Camera-type eye (tissue), 1 donor: Measurements from ENCODE around the genes SUFU and WBP1L.

- RAMPAGE, long total RNA = start-site peak on the plus strand at chr10:100373516-100373647, 39 reads
Observed at GRCh38 chr10:100373410-100374537, 26.7 kb downstream of the SCD start.

- RAMPAGE, long total RNA = no peak
Observed at GRCh38 chr10:100739688-100740463, 5.5 kb upstream of the PAX2 start.

- RAMPAGE, long total RNA = no peak
Observed at GRCh38 chr10:100962669-100963450, 6.4 kb upstream of the SEMA4G start.

DNA sequence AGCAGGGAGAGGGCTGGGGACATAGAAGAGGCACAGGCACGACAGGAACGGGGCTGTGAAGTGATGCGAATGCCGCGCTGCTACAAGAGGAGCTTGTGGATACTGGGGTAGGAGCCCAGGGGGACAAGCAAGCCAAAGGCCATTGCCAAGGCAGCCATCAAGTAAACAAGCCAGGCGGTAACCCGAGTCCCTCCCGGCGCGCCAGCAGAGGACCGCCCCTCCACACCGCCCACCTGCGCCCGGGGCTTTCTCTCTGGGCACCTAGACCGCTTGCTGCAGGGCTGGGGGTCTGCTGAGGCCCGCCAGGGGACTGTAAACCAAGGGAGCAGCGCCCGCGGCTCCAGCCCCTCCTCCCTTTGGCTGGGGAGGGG, 787 bp downstream of the SFXN3 start:
- RAMPAGE, long total RNA = no peak

DNA sequence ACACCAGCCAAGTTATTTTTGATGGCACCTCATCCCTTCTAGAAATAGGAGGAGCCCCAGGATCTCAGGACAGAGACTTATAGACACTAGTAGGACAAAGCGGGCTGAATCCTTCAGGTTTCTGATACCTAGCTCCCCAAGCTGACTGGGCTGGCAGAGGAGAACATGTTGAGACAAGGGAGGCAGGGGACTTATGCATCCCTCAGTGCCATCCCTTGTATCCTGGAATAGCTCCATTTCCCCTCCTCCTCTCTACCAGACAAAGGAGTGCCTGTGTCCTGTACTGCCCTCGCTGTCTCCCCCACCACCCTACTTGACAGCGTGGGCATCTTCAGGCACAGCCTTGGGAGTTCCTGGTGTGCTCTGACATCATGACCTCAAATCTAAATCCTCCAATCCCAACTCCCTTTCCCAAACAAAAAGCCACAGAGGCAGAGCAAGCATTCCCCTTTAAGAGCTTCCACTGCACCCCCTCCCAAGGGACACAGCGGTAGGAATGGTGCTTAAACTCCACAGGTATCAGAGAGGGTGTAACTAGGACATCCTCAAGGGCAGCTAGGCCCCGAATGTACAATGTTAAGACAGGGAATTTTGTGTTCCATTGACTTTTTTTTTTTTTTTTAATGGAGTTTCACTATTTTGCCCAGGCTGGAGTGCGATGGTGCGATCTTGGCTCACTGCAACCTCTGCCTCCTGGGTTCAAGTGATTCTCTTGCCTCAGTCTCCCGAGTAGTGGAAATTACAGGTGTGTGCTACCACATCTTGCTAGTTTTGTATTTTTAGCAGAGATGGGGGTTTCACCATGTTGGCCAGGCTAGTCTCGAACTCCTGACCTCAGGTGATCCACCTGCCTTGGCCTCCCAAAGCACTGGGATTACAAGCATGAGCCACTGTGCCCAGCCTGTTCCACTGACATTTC, 9.2 kb downstream of the SFXN3 start:
- RAMPAGE, long total RNA = no peak

DNA sequence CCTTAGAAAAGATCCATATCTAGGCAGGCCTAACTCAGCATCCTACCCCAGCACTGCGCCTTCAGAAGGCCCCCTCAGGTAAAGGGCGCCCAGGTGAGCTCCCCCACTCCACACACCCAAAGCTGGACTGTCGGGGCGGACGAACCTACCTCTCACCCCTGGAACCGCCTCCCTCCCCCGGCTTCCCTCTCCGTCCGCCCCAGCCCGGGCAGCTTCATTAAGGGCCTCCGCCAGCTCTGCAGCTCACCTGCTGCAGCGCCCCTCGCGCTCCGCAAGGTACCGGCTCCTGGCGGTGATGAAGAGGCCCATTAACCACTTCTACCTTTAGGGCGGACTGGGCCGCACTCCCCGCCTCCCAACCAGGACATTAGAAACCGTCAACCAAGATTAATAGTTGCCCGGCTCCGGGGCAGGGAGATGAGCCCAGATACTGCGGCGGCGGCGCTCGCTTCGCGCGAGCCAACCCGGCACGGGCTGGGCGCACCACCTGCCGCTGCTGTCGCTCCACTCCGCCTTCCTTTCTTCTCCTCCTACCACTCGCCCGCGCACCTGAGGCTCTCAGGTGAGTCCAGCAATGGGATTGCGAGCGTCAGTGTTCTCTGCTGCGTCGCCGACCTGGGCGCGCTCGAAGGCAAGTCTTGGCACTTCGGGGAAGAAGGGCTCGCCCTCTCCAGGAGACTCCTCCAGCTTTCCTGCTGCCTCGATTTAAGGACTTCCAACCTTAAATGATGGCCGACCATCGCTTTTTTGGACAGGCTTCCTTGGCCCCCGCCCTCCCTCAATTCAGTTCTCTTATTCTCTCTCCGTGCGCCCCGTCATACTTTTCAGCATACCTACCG, 13.7 kb upstream of the KAZALD1 start:
- RAMPAGE, long total RNA = no peak

GRCh38 chr10:101136556-101137092, 5.5 kb downstream of the TLX1 start:
- RAMPAGE, long total RNA = no peak

DNA sequence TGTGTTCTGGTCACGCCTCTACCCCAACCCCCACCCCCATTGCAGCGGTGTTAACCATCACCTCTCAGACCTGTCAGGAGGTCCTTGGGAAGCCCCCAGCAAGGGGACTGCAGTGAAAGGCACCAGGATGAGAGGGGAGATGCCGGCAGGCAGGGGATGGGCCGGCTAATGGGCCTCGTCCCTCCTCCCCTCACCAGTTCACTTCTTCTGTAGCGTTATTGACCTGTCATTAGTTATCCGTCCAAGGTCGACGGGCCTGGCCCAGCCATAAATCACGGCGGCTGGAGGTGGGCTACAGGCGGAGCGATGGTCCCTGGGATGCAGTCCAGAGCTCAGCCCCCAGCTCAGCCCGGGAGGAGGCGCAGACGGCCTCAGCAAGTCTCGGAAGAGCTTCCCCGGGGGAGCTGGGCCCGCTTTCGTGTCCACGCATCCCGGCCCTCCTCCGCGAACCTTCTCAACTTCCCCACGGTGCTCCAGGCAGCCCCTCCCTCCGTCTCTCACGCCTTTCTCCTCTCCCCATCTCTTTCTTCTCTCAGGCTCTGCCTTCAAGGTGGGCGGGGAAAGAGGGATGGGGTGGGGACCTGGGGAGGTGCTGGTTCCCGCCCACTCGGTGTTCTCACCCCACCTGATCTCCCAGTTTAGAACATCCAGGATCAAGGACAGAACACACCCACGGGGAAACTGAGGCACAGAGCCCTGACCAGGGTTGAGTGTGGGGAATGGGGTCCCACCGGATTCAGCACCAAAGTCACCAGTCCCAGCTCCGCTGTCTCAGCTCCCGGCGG, 18.5 kb downstream of the POLL start:
- RAMPAGE, long total RNA = no peak

- RAMPAGE, long total RNA = no peak
Observed at GRCh38 chr10:101968888-101969603, 86.9 kb downstream of the ARMH3 start.

- RAMPAGE, long total RNA = no peak
Observed at GRCh38 chr10:101998519-101999204, 57.3 kb downstream of the ARMH3 start.

DNA sequence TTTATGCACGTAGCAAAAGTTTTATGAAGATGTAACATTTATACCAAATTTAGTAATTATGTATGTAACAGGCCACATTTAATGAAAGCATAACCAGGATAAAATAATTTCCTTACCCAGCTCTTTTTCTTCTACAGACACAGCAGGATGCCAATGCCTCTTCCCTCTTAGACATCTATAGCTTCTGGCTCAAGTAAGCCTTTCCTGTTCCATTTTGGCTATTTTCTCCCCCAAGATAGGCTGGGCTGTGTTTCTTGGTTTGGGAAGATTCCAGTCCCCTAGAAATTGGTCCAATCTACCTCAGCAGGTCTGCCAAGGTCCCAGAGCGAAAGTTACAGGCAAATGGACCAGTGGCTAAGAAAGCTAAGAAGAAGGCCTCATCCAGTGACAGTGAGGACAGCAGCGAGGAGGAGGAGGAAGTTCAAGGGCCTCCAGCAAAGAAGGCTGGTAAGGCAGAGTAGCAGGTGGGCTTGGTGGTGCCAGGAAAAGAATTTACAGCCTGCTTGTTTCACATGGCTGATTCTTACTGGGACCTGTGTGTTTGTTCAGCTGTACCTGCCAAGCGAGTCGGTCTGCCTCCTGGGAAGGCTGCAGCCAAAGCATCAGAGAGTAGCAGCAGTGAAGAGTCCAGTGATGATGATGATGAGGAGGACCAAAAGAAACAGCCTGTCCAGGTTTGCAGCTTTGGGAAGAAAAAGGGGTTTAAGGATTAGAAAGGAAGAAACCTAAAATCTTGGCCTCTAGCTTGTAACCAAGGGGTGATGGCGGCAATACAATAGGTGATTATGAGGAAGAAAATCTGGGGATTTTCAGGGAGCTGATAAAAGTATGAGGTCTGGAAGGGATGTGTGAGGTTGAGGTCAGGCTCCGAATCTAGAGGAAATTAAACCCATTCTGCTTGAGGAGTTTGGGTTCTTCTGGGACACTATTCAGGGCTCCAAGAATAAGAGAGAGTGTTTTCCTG, 5.0 kb downstream of the NOLC1 start:
- RAMPAGE, long total RNA = no peak

DNA sequence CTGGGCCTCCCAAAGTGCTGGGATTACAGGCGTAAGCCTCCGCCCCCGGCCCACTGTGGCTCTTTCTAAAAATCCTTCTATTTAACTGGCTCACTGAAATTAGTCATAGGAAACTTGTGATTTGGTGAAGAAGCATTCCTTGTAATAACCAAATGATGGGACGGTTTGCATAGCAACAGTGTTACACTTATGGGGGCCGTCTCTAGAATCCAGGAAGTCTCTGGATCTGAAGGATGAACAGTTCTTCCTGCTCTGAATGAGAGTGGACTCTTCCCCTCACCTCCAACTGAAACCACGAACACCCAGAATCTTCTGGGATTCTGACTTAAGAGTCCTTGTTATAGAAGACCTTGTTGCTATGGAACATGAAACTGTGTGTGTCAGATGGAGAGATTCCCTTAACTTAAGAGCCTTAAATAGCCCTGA, 23.2 kb downstream of the NOLC1 start:
- RAMPAGE, long total RNA = no peak

- RAMPAGE, long total RNA = no peak
Observed at GRCh38 chr10:102376425-102377310, 18.8 kb upstream of the NFKB2 start.

- RAMPAGE, long total RNA = no peak
Observed at GRCh38 chr10:102380198-102380779, 15.2 kb upstream of the NFKB2 start.

DNA sequence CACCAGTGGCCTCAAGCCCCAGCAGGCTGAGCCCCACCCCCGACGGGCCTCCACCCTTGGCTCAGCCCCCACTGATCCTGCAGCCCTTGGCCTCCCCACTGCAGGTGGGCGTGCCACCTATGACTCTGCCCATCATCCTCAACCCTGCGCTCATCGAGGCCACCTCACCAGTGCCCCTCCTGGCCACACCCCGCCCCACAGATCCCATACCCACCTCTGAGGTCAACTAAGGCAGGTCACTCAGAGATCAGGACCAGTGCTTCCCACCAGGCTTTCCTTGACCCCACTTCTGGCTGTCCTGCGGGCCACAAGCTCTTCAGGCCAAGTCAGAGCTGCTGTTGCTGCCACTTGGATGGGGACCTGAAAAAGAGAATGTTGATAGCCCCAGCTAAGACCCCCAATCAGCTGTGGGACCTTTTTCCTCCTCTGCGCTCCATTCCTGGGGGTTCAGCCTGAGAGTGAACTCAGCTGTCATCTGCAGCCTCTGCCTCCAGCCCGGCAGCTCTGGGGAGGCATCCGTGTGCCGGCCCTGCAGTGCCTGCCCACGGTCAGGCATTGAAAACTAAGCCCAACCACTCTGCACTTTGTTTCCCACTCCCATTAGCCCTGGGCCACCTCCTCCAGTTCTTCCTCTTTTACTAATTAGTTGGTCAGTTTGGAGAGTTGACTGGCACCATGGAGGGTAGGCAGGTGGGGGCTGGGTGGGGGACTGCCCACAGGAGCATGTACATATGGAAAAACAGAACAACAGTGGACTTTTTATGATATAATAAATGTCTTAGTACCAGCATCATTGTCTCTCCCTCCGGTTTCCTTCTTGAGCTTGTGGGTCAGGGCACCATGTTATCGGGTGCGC, 13.2 kb upstream of the NFKB2 start:
- RAMPAGE, long total RNA = no peak

- RAMPAGE, long total RNA = no peak
Observed at GRCh38 chr10:102419940-102420486, 623 bp upstream of the FBXL15 start.

DNA sequence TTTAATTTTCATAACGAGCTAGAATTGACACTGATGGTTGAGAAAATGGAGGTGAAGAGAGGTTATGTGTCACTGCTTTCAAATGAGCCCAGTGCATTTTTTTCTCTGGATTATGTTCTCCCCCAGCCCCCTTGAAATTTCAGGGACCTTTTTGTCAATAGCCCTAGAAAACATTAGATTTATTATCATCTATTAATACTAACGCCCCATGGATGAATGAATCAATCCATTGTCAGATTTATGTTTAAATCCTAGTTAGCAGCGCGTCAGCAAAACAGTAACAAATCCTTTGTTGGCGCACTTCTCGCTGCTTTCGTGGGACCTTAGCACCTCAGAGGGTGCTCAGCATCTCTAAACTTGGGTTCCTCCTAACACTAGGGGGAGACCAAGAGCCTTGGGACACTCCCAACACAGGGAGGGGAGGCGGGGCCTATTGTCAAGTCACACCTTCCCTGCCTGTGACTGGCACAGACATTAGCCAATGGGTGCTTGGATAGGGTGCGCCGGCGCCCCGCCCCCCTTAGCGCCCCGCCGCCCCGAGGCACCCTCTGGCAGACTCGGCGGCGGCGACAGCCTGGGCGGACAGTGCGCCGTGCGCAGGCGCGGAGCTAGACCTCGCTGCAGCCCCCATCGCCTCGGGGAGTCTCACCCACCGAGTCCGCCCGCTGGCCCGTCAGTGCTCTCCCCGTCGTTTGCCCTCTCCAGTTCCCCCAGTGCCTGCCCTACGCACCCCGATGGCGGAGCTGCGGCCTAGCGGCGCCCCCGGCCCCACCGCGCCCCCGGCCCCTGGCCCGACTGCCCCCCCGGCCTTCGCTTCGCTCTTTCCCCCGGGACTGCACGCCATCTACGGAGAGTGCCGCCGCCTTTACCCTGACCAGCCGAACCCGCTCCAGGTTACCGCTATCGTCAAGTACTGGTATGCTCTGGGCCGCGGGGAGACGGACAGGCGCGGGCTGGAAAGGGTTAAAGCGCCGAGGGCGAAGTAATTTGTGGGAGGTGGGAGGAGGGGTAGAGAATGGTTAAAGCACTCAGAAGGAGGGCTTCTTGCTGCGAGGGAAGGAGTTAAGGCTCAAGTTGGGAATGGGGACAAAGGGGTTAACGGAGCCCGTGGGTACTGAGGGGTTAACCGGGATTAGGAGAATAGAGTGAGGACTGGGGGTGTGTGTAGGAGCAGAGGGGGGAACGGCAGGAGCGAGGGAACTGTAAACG, at the start of gene SUFU:
TSS of gene SUFU (plus strand) at position 554 of the 1,209 bp plus-strand sequence.
- RAMPAGE, long total RNA = no peak

- RAMPAGE, long total RNA = no peak
Observed at GRCh38 chr10:102613398-102613941, 30.8 kb upstream of the TRIM8 start.

DNA sequence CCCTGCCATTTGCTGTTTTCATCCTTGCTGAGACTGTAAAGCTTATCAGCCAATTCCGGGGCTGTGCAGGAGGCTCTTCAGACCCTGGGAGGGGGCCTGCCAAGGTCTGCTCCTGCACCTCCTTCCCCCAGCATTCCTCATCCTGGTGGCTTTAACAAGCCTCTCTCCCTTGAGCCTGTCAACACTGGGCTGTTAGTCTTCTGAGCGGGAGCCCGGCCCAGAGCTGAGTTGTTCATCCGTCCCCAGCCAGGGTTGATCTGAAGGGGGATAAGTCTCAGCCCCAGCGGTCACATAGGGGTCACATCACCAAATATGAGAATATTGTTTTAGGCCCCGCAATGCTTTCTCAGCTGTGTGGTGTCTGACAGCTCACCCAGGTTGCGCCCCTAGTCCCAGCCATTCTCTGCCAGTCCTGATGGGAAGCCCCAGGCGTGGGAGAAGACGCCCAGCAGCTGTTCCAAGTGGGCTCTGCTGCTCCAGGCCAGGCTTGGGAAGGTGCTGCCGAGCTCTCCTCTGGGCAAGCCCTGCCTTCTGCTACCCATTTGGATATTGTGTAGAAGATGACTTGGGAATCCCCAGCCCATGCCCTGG, 23.6 kb upstream of the TRIM8 start:
- RAMPAGE, long total RNA = no peak

GRCh38 chr10:102743389-102744261, at the start of gene WBP1L:
Gene WBP1L (plus strand): TSS chr10:102743948.
- RAMPAGE, long total RNA = no peak